PC-3 (cell line): ENCODE results near the gene LCNL1.

DNA sequence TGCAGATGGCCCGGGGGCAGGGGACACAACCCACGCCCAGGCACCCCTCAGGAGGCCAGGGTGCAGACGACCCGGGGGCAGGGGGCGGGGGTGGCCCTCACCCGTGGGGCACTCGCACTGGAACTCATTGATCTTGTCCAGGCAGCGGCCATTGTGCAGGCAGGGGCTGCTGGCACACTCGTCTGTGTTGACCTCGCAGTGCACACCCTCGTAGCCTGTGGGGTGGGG lies 28.8 kb downstream of the NOTCH1 start:
- RAMPAGE, long total RNA: no peak

GRCh38 chr9:136536386-136536720 lies 9.5 kb downstream of the NOTCH1 start:
- RAMPAGE, long total RNA: no peak

DNA sequence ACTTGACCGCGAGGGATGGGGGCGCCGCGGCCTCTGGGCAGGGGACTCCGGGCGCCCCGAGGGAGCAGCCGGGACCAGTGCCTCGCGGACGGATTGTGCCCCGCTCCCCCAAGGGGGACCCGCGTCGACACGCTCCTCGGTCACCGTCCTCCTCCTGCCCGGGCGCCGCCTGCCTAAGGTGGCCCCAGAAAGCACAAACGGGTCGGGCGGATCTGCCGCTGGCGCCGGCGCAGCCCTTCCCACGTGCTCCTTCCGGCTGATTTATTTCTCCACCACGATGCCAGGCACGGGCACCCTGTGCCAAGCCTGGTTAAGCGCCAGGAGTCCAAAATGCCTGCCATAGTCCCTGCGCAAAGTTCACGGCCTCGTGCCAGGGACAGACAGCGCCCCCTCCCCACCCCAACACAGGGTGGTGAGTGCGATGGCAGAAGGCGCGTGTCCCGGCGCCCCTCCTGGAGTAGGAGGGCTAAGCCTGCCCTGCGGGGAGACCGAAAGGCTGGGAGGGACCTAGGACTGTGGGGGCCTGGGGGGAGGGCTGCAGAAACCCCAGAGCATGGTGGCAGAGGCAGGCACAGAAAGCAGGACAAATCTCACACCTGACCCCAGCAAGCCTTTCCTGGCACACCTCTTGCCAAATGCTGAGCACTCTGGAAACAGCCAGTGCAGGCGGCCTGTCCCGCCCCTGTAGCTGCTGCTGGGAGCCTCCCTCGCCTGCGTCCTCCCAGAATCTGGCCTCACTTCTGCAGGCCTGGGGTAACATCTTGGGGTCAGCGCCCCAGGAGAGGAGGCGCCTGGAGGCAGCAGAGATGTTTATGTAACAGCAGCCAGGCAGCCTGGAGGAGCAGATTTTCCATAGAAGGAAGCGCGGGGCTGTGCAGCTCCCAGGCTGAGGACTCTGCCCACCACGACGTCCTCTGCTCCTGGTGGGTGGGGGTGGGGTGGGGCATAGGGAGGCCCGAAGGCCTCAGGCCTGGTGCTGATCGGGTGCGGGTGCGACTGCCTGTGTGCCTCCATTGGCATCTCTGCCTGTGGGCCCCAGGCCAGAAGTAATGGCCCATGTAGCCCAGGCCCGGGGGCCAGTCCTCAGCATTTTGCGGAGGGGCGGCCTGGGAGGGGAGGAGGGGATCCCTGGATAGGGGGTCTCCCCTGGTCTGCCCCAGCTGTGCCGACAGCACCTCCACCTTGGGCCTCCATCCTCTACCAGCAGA lies 1.2 kb upstream of the NOTCH1 start:
- RAMPAGE, long total RNA: no peak

DNA sequence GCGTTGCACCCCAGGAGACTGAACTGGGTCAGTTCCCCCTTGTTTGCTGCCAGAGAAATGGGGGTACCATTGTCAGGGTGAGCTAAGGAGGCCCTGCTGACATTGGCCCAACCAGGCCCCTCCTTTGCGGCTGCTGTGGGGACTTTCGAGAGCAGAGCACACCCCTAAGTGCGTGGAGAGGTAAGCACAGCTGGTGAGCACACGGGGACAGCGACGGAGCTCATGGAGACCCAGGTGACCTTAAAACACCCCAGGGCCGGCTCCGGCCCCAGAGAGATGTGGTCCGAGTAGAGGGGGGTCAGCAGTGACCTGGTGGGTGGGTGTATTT lies 2.7 kb upstream of the NOTCH1 start:
- RAMPAGE, long total RNA: no peak

- RAMPAGE, long total RNA: no peak
These were observed 37.6 kb upstream of the EGFL7 start for GRCh38 chr9:136625010-136625598.

GRCh38 chr9:136645722-136646251 lies 16.9 kb upstream of the EGFL7 start:
- RAMPAGE, long total RNA: no peak

- RAMPAGE, long total RNA: no peak
These were observed 13.9 kb upstream of the EGFL7 start for GRCh38 chr9:136648748-136649284.

DNA sequence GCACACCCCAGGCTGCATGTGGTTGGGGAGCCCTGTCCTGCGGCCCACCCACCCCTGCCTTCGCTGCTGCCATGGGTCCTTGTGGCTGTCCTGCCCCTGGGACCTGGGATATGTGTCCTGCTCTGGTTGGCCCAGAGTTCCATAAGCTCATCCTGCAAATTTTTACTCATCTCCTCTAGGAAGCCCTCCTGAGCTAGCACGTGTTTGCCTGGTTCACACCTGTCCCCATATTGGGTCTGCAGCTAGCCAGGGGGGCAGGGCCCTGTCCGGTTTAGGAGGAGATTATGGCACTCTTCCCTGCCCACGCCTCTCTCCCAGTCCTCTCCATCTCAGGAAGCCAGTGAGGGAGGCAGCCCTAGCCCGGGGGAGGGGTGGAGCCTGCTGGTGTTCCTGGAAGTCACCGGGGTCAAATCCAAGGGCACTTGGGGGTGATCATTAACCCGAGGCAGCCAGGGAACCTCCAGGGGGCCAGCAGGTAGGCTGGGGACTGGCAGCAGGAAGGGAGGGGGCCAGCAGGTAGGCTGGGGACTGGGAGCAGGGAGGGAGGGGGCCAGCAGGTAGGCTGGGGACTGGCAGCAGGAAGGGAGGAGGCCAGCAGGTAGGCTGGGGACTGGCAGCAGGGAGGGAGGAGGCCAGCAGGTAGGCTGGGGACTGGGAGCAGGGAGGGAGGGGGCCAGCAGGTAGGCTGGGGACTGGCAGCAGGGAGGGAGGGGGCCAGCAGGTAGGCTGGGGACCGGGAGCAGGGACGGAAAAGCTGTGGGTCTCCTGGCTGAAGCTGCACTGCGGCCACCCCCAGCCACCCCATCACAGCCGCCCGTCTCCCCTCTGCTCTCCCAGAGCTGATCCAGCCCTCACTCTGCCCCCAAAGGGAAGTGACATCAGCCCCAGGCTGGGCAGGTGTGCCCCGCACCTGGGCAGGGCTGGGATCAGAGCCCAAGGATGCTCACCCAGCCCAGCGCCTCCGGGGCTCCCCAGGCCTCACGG lies 12.1 kb downstream of the AGPAT2 start:
- RAMPAGE, long total RNA: no peak

- RAMPAGE, long total RNA: no peak
These were observed 6.4 kb upstream of the AGPAT2 start for GRCh38 chr9:136693457-136694196.

DNA sequence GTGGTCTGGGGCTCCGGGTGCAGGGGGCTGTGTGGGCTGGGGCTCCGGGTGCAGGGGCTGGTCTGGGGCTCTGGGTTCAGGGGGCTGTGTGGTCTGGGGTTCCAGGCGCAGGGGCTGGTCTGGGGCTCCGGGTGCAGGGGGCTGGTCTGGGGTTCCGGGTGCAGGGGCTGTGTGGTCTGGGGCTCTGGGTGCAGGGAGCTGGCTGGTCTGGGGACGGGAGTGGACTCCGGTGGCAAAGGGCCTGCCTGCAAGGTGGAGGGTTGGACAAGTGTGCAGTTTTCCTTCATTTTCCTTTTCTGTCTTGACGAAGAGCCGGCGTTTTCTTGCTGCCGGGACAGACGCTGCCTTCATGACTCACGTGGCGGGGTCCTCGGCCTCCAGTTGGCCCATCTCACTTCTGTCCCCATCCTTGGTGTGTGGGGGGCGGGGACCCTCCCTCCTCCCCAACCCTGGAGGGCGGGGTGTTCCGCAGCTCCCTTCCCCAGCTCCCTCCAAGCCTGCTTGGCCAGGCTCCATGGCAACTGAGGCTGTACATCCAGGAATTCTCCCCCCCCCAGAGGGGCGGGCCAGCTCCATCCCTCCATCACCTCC lies 7.6 kb downstream of the DIPK1B start:
- RAMPAGE, long total RNA: no peak

- RAMPAGE, long total RNA: no peak
These were observed 9.7 kb downstream of the DIPK1B start for GRCh38 chr9:136722078-136722547.

- RAMPAGE, long total RNA: no peak
These were observed 2.2 kb upstream of the LCN15 start for GRCh38 chr9:136766269-136767254.

GRCh38 chr9:136787545-136788353 lies 3.4 kb upstream of the TMEM141 start:
- RAMPAGE, long total RNA: no peak

DNA sequence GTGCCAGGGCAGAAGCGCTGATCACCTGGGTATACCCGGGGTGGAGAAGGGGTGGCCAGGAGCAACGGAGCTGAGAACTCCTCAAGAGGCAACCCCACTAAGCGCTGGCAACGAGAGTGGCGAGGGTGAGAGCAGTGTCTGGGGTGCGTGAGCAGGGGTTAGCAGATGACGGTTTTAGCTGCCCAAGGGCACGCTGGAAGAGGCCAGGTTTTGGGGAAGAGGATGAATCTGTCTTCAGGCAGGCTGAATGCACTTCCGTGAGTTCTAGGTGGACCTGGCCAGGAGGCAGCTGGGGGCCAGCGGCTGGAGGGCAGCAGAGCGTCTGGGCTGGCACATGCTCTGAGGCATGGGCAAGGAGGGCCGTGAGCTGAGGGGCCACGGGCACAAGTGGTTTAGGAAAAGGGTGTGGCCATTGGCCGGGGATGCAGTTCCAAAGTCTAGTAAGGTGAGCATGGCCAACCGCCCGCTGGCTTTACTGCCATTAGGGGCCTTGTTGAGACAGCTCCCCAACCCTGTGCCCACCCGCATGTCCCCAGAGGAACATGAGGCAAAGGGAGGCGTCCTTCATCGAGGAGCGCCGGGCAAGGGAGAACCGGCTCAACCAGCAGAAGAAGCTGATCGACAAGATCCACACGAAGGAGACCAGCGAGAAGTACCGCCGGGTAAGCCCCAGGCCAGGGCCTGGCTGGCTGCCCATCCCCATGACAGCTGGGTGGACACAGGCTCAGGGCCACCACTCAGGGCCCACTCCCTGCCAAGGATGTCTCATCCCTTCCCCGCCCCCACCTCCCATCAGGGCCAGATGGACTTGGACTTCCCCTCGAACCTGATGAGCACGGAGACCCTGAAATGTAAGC lies 3.6 kb upstream of the RABL6 start:
- RAMPAGE, long total RNA: no peak

- RAMPAGE, long total RNA: no peak
These were observed 1.5 kb upstream of the RABL6 start for GRCh38 chr9:136805936-136806963.

DNA sequence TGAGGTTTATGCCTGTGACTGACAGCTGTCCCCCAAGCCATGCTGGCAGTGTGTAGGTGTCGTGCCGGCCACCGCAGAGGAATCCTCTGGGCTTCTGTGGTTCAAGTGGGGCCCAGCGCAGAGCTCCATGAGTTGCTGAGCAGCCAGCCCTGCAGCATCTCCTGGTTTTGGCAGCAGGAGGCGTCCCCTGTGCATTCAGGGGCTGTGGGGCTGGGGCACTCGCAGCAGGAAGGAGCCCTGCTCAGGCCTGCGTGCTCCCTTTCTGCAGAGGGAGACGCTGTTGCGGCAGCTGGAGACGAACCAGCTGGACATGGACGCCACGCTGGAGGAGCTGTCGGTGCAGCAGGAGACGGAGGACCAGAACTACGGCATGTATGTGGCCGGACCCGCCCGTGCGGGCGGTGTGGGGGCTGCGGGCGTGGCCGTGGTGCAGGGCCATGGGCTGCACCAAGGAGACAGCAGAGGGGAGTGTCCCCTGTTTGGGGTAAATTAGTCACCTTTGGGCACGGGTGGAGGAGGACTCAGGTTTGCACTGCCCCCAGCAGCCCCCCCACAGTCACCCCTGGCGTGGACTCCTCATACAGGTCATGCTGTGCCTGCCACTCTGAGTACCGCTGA lies 6.7 kb upstream of the AJM1 start:
- RAMPAGE, long total RNA: no peak

GRCh38 chr9:136928515-136929371 lies 15.8 kb downstream of the FBXW5 start:
- RAMPAGE, long total RNA: no peak

DNA sequence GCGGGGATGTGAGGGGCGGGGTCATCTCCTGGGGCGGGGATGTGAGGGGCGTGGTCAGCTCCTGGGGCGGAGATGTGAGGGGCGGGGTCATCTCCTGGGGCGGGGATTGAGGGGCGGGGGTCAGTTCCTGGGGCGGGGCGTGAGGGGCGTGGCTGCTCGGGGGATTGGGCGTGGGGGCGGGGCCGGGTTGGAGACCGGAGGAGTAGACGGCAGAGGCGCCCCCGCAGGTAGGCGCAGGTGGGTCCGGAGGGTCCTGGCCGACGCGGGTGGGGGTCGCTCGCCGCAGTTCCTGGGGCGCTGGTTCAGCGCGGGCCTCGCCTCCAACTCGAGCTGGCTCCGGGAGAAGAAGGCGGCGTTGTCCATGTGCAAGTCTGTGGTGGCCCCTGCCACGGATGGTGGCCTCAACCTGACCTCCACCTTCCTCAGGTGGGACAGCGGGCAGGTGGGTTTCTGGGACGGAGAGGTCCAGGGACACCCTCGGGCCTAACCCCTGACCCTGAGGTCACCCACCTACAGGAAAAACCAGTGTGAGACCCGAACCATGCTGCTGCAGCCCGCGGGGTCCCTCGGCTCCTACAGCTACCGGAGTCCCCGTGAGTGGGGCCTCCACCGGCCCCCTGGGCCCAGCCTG lies 1.5 kb downstream of the PTGDS start:
- RAMPAGE, long total RNA: no peak

DNA sequence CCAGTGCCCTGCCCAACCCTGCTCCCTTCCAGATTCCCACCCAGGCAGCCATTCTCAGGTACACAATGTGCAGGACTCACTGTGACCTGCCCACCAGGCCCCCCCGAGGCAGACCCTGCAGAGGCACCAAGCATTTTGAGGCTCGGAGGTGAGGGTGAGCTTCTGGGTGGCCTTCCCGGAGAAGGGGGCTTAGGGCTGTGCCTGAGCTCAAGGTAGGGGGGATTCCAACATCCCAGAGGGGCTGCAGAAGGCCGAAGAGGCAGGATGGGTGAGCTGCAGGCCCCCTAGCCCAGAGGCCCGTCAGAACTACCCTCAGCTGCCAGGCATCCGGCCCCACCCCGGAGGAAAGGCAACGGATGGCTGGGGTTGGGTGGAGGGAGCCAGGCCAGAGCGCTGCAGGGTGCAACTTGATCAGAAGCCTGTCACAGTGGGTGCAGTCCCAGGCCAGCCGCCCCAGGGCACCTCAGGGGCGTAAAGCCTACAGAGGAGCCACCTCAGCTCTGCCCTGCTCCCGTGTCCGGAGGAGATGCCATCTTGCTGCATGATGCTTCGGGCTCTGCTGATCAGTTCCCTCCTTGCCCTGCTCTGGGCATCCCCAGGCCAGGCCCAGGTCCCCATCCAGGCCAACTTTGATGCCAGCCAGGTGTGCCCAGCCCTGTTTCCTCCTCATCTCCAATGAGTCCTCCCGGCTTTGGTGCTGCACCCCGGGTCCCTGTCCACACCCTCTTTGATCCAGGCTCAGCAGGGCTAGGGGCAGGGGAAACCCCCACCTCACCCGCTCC lies at the start of gene LCNL1:
LCNL1 (plus strand) TSS at position 603 of the 782 bp plus-strand sequence.
- RAMPAGE, long total RNA: no peak

- RAMPAGE, long total RNA: no peak
These were observed 1.7 kb downstream of the NPDC1 start for GRCh38 chr9:137043931-137045074.